Cardiac muscle cell (in vitro differentiated cells and primary cell): ENCODE results near the genes OR4D10, OOSP4A, MS4A15, PTGDR2 and ZP1.

DNA sequence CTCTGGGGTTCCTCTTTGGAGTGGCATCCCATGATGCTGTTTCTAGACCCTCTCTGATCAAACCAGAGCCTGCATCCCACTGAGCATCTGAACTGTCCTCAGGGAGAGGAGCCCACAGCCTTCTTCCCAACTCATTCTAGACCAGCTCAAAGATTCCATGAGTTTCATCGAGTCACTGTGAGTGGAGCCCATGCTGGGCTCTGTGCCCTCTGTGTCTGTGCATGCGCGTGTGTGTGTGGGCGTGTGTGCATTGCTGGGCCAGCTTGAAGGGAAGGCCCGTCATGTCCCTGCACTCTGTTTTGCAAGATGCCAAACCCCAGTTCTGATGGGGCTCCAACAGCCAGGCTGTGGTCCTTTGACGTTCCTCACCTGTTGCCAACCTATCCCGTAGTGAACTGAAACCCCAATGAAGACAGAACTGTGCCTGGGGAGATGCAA, 7.1 kb downstream of the MPEG1 start:
- RAMPAGE, long total RNA, result no peak
- RRBS, result no CpG with 5 or more reads among the region's 7 CpGs

- RAMPAGE, long total RNA, result no peak
- RRBS, result no CpG with 5 or more reads among the region's 4 CpGs
These were observed 59.2 kb upstream of the MPEG1 start for GRCh38 chr11:59271814-59272458.

DNA sequence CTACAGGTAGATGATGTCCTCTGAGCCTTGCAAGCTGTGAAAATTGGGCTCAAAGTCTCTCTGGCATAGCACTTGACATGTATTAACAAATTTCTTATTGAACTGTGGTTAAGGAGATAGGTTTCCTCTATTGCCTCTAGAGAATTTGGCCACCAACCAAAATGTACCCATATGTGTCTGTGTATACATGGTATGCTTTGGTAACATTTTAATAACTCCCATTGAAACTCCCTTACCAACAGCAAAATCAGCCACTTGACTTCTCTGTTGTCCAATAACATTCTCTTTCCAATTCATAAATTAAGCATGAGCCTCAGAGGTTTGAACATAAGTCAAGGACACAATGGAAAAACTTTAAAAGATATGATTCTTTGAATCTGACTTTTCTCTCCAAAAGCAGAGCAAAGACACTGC, at the start of gene OR4D10:
OR4D10 (plus strand) TSS at position 218 of the 414 bp plus-strand sequence.
- RAMPAGE, long total RNA, result no peak

GRCh38 chr11:59550225-59550802, 39.0 kb downstream of the OR4D9 start:
- RAMPAGE, long total RNA, result start-site peak on the minus strand at chr11:59550703-59550707, 6 and 15 reads in 2 replicates
- RRBS, result no CpG with 5 or more reads among the region's 34 CpGs

DNA sequence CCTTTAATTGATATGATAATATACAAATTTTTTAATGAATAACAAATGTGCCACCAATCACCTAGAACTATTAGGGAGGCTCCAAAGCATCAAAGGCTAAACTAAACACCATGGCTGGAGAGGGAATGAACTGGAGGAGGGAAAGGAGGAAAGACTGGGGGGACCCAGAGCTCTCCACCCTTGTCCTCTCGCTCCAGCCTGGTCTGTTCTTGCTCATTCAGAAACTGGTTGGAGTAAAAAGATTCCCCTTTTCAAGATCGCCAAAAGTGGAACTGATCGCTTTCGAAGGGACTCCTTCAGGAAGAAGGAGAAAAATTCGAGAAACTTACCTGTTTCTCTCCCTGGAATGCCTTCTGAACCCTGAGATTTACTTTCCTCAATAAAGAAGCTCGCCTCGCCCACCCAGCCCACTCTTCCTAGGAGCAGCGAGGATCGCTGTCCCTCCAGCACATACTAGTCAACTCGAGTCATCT, 46.9 kb downstream of the OR4D9 start:
- RAMPAGE, long total RNA, result no peak
- RRBS, result no CpG with 5 or more reads among the region's 10 CpGs

DNA sequence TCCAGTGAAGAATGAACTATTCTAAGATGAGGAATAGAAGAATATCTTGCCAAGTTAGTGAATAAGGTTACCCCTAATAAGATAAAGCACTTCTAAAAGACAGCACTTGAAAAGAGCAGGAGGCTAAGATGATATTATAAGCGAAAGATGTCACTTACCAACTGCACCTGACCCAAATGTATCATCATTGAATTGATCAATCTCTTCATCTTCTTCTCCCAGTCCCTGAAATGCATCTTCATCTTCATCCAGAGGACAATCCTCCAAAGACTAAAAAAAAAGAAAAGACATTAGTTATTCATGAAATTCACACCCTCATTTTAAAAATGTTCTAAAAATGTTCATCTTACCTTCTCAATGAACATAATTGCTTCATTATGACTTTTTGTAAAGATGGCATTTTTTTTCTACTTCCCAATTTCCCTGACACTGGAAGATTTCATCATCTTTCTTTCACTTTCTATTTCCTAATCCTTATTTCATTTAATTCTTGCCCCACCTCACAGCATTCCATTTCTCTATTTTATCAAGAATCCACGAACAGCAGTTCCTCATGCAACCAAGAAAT, 2.1 kb downstream of the PATL1 start:
- RAMPAGE, long total RNA, result no peak
- RRBS, result no CpG with 5 or more reads among the region's 2 CpGs

DNA sequence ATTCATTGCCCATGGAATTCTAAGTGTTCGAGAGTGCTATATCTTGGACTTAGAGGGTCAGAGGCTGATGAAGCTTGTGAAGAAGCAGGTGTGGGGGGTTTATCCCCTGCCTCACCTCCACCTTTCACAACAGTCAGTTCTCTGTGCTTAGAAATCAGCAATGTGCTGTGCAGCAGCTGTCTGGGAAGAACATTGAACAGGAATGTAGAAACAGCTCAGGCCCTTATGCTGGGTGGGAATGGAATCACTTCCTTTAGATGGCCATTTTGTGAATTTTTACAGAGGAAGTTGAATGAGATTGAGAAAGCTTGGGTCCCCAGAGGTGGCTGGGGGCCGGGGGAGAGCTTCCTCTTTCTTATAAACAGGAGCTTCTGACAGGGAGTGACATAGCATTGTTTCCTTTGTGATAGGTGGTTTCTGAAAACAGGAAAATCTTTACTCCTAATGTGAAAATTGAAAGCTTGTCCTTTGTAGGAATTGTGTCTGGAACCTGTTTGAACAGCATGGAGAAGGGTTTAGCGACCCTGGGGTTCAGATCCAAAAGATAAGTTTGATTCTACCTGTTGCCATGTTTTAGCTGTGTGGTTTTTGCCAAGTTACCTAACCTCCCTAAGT, 17.0 kb downstream of the STX3 start:
- RAMPAGE, long total RNA, result no peak
- RRBS, result no CpG with 5 or more reads among the region's 3 CpGs

- RAMPAGE, long total RNA, result no peak
- RRBS, result no CpG with 5 or more reads among the region's 3 CpGs
These were observed 21.2 kb downstream of the STX3 start for GRCh38 chr11:59776246-59776874.

GRCh38 chr11:59806824-59808015, 3.4 kb downstream of the MRPL16 start:
- RAMPAGE, long total RNA, result no peak
- RRBS, result no CpG with 5 or more reads among the region's 6 CpGs

GRCh38 chr11:59963653-59964184, at the start of gene OOSP4A:
TSS of gene OOSP4A (plus strand) at chr11:59964033.
- RAMPAGE, long total RNA, result no peak
- RRBS, result no CpG with 5 or more reads among the region's 3 CpGs

GRCh38 chr11:60366951-60367477, 11.3 kb upstream of the MS4A7 start:
- RAMPAGE, long total RNA, result no peak
- RRBS, result no CpG with 5 or more reads among the region's 2 CpGs

DNA sequence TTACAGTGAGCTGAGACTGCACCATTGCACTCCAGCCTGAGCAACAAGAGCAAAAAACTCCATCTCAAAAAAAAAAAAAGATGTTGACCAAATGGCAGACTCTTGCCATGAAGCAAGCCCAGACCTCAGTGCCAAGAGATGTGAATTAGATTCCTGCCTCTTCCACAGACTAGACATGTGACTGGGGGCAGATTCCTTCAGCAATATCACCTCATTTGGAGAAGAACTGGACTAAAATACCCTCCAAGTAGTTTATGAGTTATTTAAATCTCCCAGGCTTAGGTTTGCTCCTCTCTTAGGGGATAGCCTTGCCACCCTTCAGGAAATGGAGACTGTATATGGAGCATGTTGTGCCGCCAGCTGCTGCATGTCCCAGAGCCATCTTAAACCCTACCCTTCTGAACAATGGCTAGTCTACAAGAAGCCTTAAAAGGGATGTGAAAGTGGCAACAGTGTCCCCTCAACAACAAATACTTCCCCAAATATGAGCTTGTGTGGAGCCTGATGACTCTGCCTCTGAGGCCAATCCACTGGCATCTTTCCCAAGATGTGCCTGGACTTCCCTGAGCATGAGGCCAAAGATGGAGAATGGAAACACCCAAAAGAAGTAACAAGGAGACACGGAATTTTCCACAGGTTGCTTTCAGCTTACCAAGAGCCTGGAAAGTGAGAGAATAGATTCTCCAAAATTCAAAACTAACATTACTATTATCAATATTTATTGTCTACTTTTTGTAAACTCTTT, 712 bp upstream of the MS4A7 start:
- RAMPAGE, long total RNA, result no peak
- RRBS, result no CpG with 5 or more reads among the region's 2 CpGs

GRCh38 chr11:60701088-60701676, 1.8 kb downstream of the MS4A8 start:
- RAMPAGE, long total RNA, result no peak
- RRBS, result no CpG with 5 or more reads among the region's 11 CpGs

- RAMPAGE, long total RNA, result no peak
- RRBS, result no CpG with 5 or more reads among the region's 15 CpGs
These were observed at the start of gene MS4A15 for GRCh38 chr11:60756770-60757265. TSS of gene MS4A15 (plus strand) at chr11:60756867.

DNA sequence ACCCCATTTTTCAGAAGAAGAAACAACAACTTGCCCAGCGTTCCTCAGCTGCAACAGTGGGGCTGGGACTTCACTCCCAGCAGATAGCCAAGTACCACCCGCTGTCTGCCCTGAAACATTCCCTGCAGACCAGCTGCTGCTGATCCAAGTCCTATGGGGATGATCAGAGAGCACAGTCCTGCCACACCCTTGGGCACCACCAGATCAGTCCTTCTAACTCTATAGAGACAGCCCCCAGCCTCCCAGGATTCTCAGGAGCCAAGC, 619 bp downstream of the PTGDR2 start:
- RAMPAGE, long total RNA, result no peak
- RRBS, result no CpG with 5 or more reads among the region's 2 CpGs

GRCh38 chr11:60855796-60856242, at the start of gene PTGDR2:
TSS of gene PTGDR2 (minus strand) at chr11:60855950.
- RAMPAGE, long total RNA, result no peak
- RRBS, result no CpG with 5 or more reads among the region's 7 CpGs

- RAMPAGE, long total RNA, result no peak
- RRBS, result no CpG with 5 or more reads among the region's 10 CpGs
These were observed at the start of gene ZP1 for GRCh38 chr11:60867316-60867823. TSS of gene ZP1 (plus strand) at chr11:60867542.

GRCh38 chr11:60873058-60873578, 5.8 kb downstream of the ZP1 start:
- RAMPAGE, long total RNA, result no peak
- RRBS, result no CpG with 5 or more reads among the region's 17 CpGs

DNA sequence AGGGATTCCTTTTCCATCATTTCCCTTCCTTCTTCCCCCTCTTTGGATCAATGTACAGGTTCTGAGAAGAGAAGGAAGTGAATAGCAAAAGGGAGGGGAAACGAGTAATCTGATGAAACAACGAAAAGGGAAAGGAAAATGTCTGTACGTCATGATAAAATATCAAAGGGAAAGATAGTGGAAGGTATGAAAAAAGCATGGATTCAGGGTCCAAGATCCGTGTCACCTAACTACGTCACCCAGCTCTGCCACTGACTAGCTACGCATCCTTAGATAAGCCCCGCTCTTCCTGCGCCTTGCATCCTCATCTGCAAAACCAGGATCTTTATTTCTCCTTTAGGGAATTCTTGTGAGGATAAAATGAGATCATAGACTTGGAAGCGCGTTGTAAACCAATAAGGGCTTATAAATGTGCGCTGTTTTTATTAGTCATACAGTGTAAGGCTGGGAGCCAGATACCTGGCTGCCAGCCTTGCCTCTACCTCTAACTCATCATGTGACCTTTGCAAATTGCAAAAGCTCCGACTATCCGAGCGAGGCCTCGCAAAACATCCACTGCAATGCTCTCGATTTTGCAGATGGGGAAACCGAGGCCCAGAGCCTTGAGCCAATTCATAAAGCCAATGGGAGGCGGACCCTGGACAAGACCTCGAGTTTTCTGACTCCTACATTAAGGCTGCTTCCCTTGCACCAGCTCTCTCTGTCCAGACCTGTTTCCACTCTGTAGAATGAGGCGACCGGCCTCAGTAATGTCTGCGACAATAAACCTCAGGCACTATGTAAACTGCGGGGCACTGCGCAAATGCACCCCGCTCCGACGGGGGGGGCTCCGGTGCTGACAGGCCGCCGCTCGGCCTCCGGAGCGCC, 760 bp downstream of the PRPF19 start:
- RAMPAGE, long total RNA, result no peak
- RRBS, result 3% methylated on average over 7 of the region's 33 CpGs

GRCh38 chr11:60910279-60910676, 3.7 kb upstream of the TMEM109 start:
- RAMPAGE, long total RNA, result no peak
- RRBS, result no CpG with 5 or more reads among the region's 3 CpGs